Type B pancreatic cell (in vitro differentiated cells): Measurements from ENCODE around the genes RFK and FOXB2.

GRCh38 chr9:73366605-73367096 is 215.0 kb downstream of the ANXA1 start:
- PRO-cap = no peak

GRCh38 chr9:73549855-73550467 is 398.3 kb downstream of the ANXA1 start:
- PRO-cap = no peak

GRCh38 chr9:74949543-74949945 is 3.2 kb downstream of the C9orf40 start:
- PRO-cap = no peak

DNA sequence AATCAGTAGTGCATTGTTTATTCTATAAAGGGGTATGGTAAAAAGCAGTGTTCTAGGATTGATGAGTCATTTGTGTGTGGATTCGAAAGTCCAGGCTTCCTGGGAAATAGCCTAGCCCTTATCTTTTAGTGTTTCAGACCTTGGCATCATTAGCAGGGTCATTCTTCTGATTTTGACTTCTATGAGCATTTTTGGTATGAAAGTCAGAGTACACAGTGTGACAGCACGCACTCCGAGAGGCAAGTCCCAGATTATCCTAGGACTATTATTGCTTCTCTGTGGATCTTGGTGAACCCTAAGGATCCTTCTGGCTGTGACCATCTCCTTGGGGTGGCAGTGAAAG is 16.9 kb downstream of the PCSK5 start:
- PRO-cap = no peak

GRCh38 chr9:76023677-76024382 is 133.4 kb downstream of the PCSK5 start:
- PRO-cap = no peak

DNA sequence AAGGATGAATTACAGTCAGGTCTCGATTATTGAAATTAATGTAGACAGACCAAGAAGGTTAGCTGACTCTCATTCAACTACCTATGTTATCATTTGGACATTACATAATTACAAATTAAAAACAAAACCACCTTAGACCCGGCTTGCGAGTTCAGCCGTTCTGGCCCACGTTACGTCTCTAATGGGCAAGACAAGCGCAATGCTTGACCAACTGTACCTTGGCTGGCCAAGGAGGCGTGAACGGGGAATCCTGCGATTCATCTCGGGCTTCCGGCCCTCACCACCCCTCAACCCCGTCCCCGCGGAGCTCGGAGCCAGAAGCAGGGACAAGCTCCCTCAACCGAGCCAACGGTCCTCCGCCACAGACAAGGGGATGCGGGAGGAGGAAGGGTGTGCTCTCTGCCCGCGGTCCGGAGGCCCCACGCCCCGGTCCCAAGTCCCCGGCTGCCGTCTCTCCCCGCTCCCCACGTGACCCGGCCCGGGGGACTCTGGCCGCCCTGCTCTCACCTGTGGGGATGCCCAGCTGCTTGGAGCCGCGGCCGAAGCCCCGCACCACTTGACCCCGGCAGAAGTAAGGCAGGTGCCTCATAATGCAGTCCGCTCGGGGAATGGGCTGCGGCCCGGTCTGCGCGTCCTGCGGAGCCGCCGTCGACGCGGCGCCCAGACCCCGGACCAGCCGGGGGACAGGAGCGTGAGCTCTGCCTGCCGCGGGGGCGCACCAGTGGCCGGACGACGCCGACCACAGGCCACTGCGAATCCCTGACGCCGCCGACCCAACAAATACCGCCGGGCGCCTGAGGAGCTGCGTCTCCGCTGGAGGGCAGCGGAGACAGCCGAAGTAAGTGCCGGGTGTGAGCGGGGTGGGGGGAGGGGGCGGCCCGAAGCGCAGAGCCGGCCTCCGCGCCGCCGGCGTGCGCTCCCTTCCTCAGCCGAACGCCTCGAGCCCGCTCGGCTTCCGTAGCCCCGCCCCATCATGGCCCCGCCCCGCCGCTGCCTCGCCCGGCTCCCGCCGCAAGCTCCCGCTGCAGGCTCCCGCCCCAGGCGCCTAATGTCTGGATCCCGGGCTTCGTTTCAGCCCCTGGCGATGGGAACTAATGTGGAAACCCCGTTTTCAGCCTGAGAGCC is at the start of gene RFK:
TSS of gene RFK (minus strand) at position 844 of the 1,125 bp plus-strand sequence.
- PRO-cap = bidirectional peak, plus-strand start at position 984 of the sequence, minus-strand start at position 935 of the sequence

GRCh38 chr9:76571165-76571682 is 112.2 kb downstream of the GCNT1 start:
- PRO-cap = no peak

DNA sequence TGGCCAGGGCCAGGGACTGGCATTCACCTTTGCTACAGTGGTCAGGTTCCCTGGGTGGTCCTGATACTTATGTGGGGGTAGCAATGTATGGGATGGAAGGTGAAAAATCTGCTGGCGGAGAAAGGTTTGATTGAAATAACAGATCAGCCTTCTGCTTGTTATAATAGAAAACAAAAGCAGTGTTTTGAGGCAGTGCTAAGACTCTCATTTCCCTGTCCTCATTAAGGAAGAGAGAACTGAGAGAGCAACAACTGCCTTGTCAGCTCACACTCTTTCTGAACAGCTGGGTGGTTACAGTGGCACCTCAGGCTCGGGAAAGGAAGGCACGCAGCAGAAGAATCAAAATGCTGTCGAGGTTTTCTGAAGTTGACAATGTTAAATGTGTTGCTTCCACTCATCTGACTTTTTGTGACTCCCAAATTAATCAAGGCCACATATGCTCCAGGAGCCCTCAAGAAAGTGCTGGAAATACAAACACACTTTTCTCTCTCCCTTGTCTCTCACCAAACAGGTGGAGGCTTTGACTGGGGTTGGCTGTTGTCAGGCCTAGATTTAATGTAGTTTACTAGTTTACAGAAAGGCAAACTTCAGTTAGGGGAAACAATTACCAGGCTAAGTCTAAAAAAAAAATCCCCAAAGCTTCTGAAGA is 184.8 kb downstream of the GCNT1 start:
- PRO-cap = no peak

DNA sequence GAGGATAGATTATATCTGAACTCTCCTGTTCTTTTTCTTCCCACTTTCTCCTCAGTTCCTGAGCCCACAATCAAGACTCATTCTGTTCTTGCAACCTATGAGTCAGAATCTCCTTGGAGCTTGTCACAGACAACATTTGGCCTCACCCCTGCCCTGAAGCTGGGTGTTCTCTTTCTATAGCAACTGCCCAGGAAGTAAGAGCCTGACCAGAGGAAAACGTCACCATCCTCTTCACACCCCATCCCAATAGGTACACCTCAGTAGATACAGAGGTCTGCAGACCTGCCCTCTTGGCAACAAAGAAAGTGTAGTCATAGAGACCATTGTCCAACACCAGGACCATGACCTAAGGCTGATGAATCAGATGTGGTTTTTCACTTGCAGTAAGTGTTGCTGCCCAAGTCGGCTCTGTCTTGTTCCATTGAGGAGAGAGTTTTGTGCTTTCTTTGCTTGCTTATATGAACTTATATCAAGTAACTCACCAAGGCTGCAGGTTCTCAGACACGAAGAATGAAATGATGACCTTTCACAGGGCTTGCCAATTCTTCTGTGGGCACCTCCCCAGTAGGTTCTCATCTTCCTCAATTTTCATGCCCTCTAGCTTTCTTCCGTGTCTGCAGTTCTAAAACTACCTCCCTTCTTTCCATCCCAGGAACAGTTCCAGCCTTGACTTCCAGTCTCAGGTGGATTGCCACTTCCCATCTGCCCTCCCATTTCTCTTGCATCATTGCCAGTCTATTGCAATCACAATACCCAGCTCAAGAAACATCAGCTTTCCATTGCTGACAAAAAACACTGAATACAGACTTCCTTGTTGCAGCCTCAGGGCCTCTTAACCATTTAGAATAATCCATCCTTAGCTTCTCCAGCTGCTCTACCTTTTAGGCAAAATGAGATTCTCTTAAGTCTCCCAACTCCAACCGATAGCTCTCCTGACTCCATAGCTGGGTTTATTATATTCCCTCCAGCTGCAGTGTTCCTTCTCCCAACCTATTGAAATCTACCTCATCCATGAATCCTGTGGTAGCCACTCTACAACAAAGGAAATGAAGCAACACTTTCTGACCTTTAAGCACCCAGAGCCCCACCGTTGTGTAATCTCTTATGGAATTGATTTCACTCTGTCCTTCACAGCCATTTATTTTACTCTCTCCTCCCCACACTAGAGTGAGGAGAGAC is 217.6 kb downstream of the PRUNE2 start:
- PRO-cap = no peak

DNA sequence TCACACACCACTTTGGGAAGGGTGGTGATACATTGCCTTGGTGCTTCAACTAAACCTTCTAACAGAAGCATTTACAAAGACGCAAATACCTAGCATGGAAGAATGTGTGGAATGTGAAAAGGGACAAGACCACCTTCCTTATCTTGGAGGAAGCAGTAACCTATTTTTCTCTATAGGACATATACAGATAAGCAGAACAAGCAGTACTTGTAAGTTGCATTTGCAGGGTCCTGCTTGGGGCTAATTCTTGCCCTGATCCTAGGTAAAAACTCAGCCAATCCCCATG is 102.8 kb downstream of the PRUNE2 start:
- PRO-cap = no peak

DNA sequence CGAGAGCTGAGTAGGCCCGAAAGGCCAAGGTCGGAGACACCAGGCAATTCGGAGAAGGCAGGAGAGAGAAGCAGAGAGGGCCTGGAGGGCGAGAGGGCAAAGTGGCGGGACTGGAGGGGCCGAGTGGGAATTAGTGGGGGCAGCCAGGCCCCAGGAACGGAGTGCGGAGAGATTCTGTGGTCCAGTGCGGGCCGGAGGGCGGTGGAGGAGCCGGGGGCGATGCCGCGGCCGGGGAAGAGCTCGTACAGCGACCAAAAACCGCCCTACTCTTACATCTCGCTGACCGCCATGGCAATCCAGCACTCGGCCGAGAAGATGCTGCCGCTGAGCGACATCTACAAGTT is at the start of gene FOXB2:
TSS of gene FOXB2 (plus strand) at position 220 of the 344 bp plus-strand sequence.
- PRO-cap = no peak

DNA sequence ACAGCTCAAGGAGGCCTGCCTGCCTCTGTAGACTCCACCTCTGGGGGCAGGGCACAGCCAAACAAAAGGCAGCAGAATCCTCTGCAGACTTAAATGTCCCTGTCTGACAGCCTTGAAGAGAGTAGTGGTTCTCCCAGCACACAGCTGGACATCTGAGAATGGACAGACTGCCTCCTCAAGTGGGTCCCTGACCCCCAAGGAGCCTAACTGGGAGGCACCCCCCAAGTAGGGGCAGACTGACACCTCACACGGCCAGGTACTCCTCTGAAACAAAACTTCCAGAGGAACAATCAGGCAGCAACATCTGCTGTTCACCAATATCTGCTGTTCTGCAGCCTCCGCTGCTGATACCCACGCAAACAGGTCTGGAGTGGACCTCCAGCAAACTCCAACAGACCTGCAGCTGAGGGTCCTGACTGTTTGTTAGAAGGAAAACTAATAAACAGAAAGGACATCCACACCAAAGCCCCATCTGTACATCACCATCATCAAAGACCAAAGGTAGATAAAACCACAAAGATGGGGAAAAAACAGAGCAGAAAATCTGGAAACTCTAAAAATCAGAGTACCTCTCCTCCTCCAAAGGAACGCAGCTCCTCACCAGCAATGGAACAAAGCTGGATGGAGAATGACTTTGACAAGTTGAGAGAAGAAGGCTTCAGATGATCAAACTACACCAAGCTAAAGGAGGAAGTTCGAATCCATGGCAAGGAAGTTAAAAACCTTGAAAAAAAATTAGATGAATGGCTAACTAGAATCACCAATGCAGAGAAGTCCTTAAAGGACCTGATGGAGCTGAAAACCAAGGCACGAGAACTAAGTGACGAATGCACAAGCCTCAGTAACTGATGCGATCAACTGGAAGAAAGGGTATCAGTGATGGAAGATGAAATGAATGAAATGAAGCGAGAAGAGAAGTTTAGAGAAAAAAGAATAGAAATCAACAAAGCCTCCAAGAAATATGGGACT is 231.8 kb downstream of the VPS13A start:
- PRO-cap = no peak

GRCh38 chr9:77707922-77708121 is 59.7 kb upstream of the GNA14 start:
- PRO-cap = no peak

DNA sequence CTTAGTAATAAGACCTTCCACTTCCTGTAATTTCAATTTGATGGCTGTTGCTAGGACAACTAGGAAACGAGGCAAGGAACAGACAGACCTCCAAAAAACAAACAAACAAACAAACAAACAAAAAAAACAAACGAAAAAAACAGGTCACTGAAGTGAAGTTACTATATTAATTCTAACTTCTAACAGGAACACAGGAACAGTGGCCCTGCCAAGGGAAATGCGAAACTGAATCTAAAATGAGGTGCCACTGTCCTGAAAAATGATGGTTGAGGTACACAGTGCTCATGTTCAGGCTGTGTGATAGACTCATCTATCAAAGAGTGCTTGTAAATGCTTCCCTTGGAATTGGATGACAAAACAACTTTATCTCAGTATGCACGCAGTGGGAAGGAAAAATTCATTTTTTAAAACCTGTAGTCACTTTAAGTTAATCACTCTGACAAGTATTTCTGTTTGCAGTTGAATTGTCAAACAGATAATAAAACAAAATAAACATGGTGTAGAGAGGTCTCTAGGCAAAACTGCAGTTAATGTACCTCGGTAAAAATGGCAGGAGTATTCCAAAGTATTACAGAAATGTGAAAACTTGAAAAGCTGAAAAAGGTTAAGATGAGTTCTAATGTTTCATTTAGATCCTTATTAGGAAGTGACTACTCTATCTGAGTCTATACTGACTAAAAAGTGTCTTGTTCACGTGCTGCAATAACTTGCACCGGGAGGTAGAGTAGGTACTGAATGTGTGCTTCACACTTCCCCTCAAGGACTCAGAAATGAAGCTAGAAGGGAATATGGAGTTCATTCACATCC is 103.8 kb upstream of the GNA14 start:
- PRO-cap = no peak

- PRO-cap = no peak
Observed at GRCh38 chr9:77950154-77950825, 81.3 kb downstream of the GNAQ start.

GRCh38 chr9:77989337-77990136 is 42.1 kb downstream of the GNAQ start:
- PRO-cap = no peak

DNA sequence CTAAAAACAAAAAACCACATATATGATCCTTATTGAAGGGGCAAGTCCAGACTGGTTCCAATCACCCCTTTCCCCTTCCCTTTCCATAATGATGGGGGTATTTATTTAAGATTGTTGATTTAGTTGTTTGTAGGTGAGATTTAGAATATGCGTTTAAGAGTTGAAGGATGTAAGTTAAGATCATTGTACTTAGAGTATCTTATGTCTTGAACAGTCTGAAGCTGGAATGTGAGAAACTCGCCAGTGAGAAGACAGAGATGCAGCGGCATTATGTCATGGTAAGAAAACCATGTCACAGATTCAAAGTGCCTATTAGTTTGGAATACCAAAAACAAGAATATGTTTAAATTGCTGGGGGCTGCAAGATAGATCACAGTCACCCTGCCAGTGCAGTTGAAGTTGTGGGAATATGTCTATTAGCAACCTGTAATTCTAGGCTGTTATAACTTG is 2.9 kb downstream of the TLE4 start:
- PRO-cap = no peak

DNA sequence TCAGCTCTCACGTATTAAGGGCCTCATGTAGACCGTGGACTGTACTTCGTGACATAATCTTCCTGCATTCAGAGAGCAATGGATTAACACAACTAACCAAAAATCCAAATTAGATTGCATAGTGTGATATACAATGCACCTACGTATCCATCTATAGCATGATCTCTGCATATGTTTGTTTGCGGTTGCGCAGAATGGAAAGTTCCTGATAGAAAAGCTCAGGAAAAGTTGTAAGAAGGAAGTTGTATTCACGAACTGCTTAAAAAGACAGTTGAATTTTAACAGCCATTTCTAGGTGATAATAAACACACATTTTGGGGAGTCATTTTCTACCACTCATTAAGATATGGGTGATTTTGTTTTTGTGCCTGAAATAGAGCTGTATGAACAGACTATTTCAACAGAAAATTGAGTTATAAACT is 869.0 kb downstream of the TLE4 start:
- PRO-cap = no peak

DNA sequence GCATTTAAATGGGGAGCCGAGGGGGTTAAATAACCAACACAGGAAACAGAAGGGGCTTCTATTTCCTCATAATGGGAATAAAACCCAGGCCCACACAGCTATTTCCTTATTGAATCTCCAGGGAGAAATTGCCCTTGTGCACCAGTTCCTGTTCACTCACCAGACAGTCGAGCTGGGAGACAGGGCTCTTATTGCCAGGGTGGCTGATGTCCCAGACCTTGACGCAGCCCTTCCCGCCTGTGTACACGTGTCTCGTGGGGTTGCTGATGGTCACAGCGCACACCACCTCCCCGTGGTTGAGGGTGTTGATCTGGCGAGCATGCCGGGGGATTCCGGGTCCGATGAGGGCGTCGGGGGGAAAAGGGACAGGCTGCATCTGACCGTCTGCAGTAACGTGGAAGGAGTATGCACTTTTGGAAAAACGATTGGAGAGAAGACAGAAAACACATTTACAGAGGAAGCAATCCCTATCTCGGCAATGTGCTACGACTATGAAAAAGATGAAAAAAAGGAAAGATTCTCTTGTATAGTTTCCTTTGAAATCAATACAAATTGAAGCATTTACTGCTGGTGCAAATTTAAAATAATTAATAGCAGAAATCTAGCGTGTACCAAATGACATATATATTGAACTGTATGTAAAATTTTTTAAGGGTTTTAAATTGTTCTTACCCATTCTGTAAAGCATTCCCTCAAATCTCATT is 96.3 kb downstream of the TLE1 start:
- PRO-cap = no peak

DNA sequence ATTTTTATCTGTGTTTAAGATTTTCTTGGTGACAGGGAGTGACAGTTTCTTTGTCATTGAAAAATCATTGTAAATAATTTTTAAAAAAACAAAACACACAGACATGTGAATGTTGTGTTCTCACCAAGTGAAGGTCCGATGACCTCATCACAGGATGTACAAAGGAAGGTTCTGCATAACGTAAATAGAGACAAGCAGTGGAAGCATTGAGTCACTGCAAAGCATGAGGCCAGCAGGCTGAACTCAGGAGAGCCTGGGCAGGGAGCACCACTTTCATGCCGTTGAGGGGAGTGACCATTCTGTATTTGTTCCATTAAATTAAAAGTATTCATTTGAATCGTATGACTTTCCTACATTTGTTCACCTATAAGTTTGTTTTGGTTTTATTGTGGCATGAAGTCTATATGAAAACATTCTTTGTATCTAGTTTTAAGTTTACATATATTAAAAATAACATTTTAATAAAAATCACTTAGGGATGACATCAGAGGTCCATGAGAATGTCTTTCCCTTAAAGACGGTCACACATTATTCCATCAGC is 70.4 kb upstream of the TLE1 start:
- PRO-cap = no peak